ENCODE measurements around the genes ZNF700, ZNF878 and RNASEH2A.

DNA sequence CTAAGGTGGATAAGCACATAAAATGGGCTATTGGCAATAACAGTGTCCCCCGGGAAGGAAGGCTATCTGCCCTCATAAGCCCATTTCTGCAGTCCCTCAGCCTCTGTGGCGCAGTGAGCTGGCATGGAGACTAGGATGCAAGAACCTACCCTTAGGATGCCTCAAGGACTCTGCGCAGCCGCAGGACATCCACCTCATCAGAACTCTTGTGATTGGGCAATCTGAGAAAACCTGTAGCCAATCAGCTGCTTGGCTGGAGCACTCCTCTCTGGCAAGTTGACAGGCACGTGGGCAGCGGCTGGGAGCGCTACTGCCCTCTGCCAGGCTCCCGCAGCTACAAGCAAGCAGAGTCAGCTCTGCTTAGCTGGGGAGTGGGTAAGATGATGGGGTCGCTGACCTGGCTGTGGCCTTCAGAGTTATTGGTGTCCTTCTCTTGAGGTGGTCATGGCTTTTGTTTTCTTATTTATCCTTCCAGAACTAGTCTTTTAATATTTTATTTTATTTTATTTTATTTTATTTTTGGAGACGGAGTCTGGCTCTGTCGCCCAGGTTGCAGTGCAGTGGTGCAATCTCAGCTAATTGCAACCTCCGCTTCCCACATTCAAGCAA lies 1.6 kb upstream of the ECSIT start:
- RRBS = no CpG with 5 or more reads among the region's 12 CpGs

DNA sequence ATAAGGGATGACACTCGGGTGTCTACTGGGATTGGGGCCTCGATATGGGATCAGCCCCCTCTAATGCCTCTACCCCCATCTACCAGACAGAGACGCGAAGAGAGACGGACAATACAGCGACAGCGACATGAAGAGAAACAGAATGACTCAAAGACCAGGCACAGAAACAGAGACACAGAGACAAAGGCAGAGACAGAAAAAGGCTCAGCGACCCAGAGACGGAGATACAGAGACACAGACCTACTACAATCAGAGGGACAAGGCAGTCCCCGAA lies 3.0 kb upstream of the CNN1 start:
- RRBS = no CpG with 5 or more reads among the region's 10 CpGs

- RRBS = 87% methylated on average over 6 of the region's 31 CpGs
These were observed 7.7 kb downstream of the ELOF1 start for GRCh38 chr19:11551157-11551950.

DNA sequence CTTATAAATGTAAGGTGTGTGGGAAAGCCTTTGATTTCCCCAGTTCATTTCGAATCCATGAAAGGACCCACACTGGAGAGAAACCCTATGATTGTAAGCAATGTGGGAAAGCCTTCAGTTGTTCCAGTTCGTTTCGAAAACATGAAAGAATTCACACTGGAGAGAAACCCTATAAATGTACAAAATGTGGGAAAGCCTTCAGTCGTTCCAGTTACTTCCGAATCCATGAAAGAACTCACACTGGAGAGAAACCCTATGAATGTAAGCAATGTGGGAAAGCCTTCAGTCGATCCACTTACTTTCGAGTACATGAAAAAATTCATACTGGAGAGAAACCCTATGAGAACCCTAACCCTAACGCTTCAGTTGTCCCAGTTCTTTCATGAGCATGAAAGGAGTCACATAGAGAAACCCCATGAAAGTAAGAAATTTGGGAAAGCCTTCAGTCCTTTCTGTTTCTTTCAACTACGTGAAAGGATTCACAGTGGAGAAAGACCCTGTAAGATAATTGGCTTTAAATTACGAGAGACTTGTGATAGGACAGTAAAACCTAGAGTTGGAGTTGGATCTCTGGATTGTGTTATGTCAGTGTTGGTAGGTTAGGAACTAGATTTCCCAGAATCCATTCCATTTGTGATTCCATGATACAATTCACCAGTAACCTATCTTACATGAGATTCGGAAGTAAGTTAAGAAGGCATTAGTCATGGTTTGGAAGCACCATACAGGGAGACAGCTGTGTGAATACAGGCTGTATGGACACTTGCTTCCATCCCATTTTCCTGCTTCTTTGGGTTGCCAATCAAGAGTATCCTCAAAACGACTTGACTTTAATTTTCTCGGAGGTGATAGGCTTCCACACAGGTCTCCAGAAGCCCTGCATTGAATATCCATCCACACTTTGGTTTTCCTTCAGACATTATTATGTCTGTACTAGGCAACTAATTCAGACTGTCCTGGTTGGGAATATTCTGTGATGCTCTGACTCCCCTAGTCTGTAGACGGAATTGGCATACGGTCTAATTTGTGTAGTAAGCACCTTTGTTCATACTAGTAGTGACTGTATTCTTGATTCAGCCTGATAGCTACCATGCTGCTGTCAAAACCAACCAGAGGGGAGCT lies 20.6 kb downstream of the ZNF627 start:
- RRBS = no CpG with 5 or more reads among the region's 15 CpGs

GRCh38 chr19:11767617-11768155 lies 886 bp downstream of the ZNF441 start:
- RRBS = no CpG with 5 or more reads among the region's 22 CpGs

GRCh38 chr19:11797354-11797995 lies 848 bp upstream of the ZNF491 start:
- RRBS = no CpG with 5 or more reads among the region's 16 CpGs

GRCh38 chr19:11843824-11844203 lies 4.7 kb upstream of the ZNF439 start:
- RRBS = no CpG with 5 or more reads among the region's 2 CpGs

- RRBS = 1% methylated on average over 26 of the region's 61 CpGs
These were observed at the start of gene ZNF700 for GRCh38 chr19:11924814-11925764. Gene ZNF700, plus strand, starts transcription at chr19:11925107.

DNA sequence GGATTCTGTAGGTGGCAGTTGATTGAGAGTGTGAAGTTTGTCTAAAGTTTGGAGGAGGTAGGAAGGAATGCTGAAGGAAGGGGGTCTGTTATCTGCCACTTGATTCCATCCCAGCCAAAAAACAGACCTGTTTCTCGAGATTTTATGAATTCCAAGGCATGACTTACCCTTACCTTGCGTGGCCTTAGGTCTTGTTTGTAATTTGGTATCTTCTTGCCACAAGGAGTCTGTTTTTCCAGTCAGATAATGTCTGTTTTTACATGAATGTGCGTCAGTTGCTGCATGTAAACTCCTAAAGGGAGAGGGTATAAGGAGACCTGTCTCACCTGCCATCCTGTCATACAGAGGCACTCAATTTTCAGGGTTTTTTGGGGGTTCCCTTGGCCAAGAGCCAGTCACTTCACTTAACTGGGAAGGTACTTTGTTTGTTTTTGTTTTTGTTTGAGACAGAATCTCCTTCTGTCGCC lies 1.1 kb downstream of the ZNF763 start:
- RRBS = no CpG with 5 or more reads among the region's 4 CpGs

DNA sequence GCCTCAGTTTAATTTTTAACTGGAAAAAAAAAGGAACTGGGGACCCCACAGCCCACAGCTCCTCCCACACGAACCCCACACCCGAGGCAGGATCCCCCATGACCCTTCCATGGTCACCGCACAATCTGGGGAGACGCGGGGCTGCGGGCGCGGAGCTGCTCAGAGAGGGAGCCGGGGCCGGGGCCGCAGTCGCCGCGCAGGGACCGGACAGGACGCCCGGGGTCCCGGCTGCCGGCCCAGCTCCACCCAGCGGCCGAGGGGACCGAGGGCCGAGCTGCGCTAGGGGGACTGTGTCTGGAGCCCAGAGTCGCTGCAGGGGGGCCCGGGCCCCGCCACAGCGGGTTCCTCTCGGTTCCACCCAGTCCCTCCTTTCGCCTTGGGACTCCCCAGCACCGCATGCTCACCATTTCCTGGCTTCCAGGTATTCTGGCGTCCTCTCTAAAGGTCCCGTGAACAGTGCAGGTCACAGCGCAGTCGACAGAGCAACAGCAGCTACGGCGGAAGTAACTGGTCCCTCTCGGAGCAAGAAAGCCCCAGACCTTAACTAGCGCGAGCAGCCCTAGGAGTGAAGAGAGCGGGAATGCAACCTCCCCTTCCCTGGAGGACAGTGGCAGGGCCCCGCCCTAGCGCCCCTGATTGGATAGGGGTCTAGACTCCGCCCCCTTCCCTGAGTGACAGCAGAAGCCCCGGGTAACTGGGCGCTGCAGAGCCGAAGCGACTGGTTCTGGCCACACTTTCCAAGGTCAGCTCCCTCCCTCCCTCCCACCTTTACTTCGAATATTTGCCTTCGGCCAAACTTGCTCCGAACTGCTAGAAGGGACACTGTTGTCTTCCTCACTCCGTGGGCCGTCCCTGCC lies at the start of gene ZNF878:
ZNF878 (minus strand) TSS at position 567 of the 857 bp plus-strand sequence.
- RRBS = 0% methylated on average over 2 of the region's 53 CpGs

DNA sequence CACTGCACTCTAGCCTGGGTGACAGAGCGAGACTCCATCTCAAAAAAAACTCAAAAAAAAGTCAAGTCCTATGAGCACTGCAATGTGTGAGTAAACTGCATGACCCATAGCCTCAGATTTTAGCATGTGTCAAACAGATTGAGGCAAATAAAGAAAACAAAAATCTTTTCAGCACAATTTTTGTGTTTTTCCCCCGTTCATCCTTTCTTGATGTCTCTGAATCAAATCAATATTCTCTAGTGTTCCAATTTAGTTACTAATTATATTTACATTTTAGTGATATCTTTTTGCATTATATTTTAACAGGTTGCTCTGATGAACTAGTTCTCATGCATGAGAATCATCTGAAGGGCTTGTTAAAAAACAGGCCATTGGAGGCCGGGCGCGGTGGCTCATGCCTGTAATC lies 8.7 kb downstream of the ZNF44 start:
- RRBS = no CpG with 5 or more reads among the region's 5 CpGs

- RRBS = no CpG with 5 or more reads among the region's 12 CpGs
These were observed 6.0 kb downstream of the ZNF442 start for GRCh38 chr19:12359328-12359951.

GRCh38 chr19:12373627-12373874 lies 8.1 kb upstream of the ZNF442 start:
- RRBS = no CpG with 5 or more reads among the region's 3 CpGs

GRCh38 chr19:12400048-12400934 lies 780 bp downstream of the ZNF799 start:
- RRBS = no CpG with 5 or more reads among the region's 49 CpGs

DNA sequence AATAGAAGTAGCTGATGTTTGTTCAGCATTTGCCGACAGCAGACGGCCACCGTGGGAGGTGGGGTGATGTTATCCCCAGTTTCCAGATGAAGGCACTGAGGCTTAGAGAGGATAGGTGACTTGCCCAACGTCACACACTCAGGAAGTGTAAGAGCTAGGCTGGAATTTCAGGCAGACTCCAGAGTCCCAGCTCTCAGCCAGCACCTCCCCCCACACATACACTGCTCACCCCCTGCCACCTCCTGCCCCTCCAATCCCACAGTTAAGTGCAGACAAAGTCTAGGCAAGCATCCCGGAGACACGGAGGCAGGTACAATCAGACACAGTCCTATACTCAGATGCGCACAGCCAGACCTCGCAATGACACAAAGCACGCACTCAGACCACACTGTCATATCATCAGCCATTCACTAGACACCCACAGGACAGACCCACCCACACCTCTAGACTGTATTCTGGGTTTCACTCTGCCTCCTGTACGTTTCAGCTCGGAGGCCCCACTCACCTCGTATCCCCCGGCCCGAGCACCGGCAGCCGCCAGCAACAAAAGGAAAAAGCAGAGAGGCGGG lies 420 bp downstream of the MAN2B1 start:
- RRBS = no CpG with 5 or more reads among the region's 17 CpGs

DNA sequence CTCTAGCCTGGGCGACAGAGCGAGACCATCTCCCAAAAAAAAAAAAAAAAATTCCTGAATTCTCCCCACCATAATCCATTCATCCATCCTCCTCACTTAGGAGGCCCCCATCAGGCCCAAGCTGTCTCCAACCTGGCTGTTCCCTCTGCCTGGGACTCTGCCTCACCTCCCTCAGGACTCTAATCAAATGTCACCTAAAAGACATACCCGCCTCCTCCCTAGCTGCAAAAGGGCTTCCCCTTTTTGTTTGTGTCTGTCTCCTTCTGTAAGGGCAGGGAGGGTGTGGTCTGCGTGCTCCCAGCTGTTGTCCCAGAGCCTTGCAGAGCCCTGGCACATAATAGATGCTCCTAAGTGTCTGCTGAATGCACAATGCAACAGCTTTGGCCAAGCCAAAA lies 4.5 kb downstream of the TRIR start:
- RRBS = no CpG with 5 or more reads among the region's 4 CpGs

DNA sequence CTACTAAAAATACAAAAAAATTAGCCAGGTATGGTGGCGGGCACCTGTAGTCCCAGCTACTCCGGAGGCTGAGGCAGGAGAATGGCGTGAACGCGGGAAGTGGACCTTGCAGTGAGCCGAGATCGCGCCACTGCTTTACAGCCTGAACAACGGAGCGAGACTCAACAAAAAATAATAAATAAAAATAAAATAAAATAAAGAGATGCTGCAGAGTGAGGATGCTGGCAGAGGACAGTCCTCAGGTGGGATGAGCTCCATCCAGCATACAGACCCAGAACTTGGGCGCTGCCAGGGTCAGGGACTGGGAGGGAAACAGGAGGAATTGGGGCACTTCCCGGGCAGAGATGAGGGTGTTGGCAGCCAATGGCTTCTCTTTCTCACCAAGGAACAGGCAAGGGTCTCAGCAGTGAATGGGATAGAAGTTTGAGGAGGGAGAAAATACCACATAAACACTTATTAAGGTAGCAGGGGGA lies 3.2 kb downstream of the GET3 start:
- RRBS = no CpG with 5 or more reads among the region's 12 CpGs

- RRBS = no CpG with 5 or more reads among the region's 17 CpGs
These were observed 3.9 kb upstream of the HOOK2 start for GRCh38 chr19:12779010-12779904.

DNA sequence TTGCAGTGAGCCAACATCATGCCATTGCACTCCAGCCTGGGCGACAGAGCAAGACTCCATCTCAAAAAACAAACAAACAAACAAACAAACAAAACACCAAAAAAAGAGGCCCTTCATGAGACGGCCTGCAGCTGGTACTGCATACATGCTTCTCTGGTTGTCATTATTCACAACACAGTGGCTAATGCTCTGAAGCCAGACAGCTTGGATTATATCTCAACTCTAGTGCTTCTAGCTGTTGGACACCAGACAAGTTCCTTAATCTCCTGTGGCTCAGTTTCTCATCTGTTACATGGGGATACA lies 3.3 kb upstream of the JUNB start:
- RRBS = no CpG with 5 or more reads among the region's 2 CpGs

- RRBS = no CpG with 5 or more reads among the region's 68 CpGs
These were observed at the start of gene RNASEH2A for GRCh38 chr19:12806324-12807261. Gene RNASEH2A, plus strand, starts transcription at chr19:12806584.

All from PFSK-1 (cell line).